Adrenal gland (tissue), 7 donors: ENCODE data around the genes OR7G2, OR7G1, ZNF266, RDH8 and KEAP1.

GRCh38 chr19:9107231-9107823 lies at the start of gene OR7G2:
Gene OR7G2 (minus strand): TSS chr19:9107475.
- PRO-cap, 3 experiments, result no peak in any of the 3 experiments
- RAMPAGE, long total RNA, 4 experiments, result no peak in any of the 4 experiments
- RRBS, result no CpG with 5 or more reads among the region's 9 CpGs

DNA sequence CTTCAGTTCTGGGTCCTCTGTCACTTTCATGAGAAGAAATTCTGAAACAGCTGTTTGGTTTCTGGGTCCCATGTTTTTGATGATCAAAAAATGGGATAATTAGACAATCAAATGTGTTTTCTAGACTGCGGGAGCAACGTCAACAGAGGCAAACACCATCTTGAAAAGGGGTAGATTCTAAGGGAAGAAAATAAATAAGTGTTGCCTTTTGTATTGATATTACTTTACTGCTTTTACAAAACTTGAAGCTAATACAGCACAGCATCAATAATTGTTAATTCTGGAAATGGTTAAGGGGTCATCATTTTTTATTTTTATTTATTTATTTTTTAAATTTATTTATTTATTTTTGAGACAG lies at the start of gene OR7G1:
Gene OR7G1, minus strand, starts transcription at position 72 of the 358 bp plus-strand sequence.
- PRO-cap, 3 experiments, result no peak in any of the 3 experiments
- RAMPAGE, long total RNA, 4 experiments, result no peak in any of the 4 experiments
- RRBS, result no CpG with 5 or more reads among the region's 2 CpGs

- PRO-cap, 3 experiments, result peak in 3 of 3 experiments; most common plus-strand start chr19:9435641 (in 1); most common minus-strand start chr19:9435508 (in 3)
- RAMPAGE, long total RNA, 4 experiments, result start-site peak on the minus strand in 2 of 4 experiments, at chr19:9435514-9435549 at its widest, 17 to 21 reads per replicate
- RRBS, result under 1% methylated on average over 16 of the region's 68 CpGs
Measured at GRCh38 chr19:9434805-9436169, at the start of gene ZNF266. Gene ZNF266 (minus strand): TSS chr19:9435573.

DNA sequence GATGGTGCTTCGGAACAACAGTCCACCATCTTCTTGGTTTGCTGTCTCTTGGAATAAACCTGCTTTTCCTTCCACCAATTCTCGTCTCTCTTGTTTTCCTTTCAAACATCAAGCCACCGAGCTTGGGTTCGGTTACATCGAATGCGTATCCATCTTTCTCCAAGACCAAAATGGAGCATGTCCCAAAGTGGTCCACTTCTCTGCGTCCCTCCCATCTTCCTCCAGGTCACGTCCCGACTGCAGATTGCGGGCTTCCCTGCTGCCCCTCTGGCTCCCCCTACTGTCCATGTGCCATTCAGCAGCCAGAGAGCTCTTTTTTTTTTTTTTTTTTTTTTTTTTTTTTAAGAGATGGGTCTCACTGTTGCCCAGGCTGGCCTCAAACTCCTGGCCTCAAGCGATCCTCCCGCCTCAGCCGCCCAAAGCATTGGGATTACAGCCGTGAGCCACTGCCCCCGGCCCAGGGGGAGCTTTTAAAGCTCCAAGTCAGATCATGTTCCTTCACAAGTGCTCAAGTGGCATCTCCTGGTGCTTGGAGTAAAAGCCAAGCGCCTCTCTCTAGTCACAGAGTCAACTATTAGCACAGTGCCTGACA lies 10.1 kb downstream of the COL5A3 start:
- PRO-cap, 3 experiments, result no peak in any of the 3 experiments
- RAMPAGE, long total RNA, 4 experiments, result no peak in any of the 4 experiments
- RRBS, result no CpG with 5 or more reads among the region's 16 CpGs

- PRO-cap, 3 experiments, result no peak in any of the 3 experiments
- RAMPAGE, long total RNA, 4 experiments, result no peak in any of the 4 experiments
- RRBS, result 44% methylated on average over 8 of the region's 11 CpGs
Measured at GRCh38 chr19:10013246-10013767, at the start of gene RDH8. Gene RDH8 (plus strand): TSS chr19:10013483.

DNA sequence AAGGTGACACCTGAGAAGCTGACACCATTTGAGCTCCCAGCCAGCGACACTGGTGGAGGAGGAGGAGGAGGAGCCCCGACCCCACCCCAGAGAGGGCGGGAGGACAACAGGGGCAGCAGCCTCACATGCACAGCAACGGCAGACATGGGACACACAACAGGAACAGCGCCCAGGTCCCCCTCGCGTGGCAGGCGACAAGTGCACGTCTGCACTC lies 3.6 kb downstream of the EIF3G start:
- PRO-cap, 3 experiments, result no peak in any of the 3 experiments
- RAMPAGE, long total RNA, 4 experiments, result no peak in any of the 4 experiments
- RRBS, result no CpG with 5 or more reads among the region's 9 CpGs

GRCh38 chr19:10287487-10287765 lies 671 bp downstream of the ICAM4 start:
- PRO-cap, 3 experiments, result no peak in any of the 3 experiments
- RAMPAGE, long total RNA, 4 experiments, result no peak in any of the 4 experiments
- RRBS, result 18% methylated on average over 8 of the region's 19 CpGs

DNA sequence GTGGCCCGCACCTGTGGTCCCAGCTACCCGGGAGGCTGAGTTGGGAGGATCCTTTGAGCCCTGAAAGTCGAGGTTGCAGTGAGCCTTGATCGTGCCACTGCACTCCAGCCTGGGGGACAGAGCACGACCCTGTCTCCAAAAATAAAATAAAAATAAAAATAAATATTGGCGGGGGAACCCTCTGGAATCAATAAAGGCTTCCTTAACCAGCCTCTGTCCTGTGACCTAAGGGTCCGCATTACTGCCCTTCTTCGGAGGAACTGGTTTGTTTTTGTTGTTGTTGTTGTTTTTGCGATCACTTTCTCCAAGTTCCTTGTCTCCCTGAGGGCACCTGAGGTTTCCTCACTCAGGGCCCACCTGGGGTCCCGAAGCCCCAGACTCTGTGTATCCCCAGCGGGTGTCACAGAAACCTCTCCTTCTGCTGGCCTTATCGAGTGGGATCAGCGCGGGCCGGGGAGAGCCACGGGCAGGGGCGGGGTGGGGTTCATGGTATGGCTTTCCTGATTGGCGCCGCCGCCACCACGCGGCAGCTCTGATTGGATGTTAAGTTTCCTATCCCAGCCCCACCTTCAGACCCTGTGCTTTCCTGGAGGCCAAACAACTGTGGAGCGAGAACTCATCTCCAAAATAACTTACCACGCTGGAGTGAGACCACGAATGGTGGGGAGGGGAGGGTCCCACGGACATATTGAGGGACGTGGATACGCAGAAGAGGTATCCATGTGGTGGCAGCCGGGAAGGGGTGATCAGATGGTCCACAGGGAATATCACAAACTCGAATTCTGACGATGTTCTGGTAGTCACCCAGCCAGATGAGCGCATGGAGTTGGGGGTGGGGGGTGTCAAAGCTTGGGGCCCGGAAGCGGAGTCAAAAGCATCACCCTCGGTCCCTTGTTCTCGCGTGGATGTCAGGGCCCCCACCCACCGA lies 1.2 kb upstream of the ICAM5 start:
- PRO-cap, 3 experiments, result no peak in any of the 3 experiments
- RAMPAGE, long total RNA, 4 experiments, result no peak in any of the 4 experiments
- RRBS, result no CpG with 5 or more reads among the region's 38 CpGs

GRCh38 chr19:10335710-10336179 lies 2.4 kb upstream of the RAVER1 start:
- PRO-cap, 3 experiments, result peak in 1 of 3 experiments; most common minus-strand start chr19:10335800 (in 1)
- RAMPAGE, long total RNA, 4 experiments, result no peak in any of the 4 experiments
- RRBS, result 61% methylated on average over 9 of the region's 19 CpGs

GRCh38 chr19:10402227-10403061 lies 898 bp downstream of the CDC37 start:
- PRO-cap, 3 experiments, result peak in 3 of 3 experiments; most common plus-strand start chr19:10402655 (in 3); most common minus-strand start chr19:10402538 (in 1)
- RAMPAGE, long total RNA, 4 experiments, result no peak in any of the 4 experiments
- RRBS, result 0% methylated on average over 2 of the region's 17 CpGs

DNA sequence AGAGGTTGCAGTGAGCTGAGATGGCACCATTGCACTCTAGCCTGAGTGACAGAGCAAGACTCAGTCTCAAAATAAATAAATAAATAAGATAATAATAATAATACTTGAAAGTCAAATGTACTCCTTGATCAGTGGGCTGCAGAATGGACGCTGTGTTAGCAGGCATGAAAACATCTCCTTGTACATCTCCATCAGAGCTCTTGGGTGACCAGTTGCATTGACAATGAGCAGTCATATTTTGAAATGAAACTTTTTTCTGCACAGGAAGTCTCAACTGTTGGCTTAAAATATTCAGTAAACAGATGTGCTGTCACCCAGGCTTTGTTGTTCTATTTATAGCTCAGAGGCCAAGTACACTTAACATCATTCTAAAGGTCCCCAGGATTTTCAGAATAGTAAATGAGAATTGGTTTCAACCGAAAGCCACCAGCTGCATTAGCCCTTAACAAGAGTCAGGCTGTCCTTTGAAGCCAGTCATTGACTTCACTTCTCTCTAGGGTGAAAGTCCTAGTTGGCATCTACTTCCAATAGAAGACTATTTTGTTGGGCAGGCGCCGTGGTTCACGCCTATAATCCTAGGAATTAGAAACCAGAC lies 8.1 kb upstream of the PDE4A start:
- PRO-cap, 3 experiments, result no peak in any of the 3 experiments
- RAMPAGE, long total RNA, 4 experiments, result no peak in any of the 4 experiments
- RRBS, result no CpG with 5 or more reads among the region's 5 CpGs

GRCh38 chr19:10503100-10504045 lies at the start of gene KEAP1:
Gene KEAP1 (minus strand): TSS chr19:10503356.
- PRO-cap, 3 experiments, result peak in 3 of 3 experiments; most common plus-strand start chr19:10503184 (in 1); most common minus-strand start chr19:10503328 (in 3)
- RAMPAGE, long total RNA, 4 experiments, result start-site peak on the minus strand in 3 of 4 experiments, at chr19:10503286-10503453 at its widest, 30 to 50 reads per replicate
- RRBS, result 0% methylated on average over 3 of the region's 69 CpGs

DNA sequence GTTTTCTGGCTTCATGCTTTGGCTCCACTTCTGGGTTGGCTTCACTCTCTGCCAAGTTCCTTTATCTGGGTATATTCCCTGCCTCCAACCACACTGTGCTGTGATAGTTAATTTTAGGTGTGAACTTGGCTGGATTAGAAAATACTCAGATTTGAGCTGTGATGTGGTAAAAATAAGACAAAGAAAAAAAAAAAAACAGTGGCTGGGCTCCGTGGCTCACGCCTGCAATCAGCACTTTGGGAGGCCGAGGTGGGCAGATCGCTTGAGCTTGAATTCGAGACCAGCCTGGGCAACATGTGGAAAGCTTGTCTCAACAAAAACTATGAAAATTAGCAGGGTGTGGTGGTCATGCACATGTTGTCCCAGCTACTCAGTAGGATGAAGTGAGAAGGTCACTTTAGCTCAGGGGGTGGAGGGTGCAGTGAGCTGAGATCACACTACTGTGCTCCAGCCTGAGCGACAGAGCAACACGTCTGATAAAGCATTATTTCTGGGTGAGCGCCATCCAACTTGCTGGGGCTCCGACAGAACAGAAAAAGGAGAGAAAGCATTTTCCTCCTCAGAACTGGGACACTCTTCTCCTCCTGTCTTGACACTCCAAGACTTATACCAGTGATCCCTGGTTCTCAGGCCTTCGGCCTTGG lies 7.4 kb upstream of the ILF3 start:
- PRO-cap, 3 experiments, result no peak in any of the 3 experiments
- RAMPAGE, long total RNA, 4 experiments, result no peak in any of the 4 experiments
- RRBS, result no CpG with 5 or more reads among the region's 10 CpGs

DNA sequence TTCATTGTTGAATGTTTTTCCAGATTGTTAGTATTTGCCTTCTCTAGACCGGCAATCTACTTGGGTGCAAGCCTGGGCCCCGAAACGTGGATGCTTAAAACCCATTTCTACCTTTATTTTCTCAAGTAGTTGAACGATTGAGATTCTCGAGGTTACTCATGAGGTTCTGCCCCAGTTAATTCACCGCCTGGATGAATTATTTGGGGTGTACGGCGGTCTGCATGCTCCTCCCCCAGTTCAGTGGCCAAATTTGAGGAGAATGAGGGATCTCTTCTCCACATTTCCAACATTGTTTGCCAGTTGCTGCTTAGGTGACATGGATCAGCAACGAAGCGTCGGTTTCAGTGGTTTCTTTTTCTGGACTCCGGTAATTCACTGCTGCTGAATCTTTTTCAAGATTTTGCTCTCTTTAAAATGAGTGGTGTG lies 1.1 kb downstream of the ILF3 start:
- PRO-cap, 3 experiments, result no peak in any of the 3 experiments
- RAMPAGE, long total RNA, 4 experiments, result no peak in any of the 4 experiments
- RRBS, result no CpG with 5 or more reads among the region's 12 CpGs

- PRO-cap, 3 experiments, result no peak in any of the 3 experiments
- RAMPAGE, long total RNA, 4 experiments, result no peak in any of the 4 experiments
- RRBS, result no CpG with 5 or more reads among the region's 39 CpGs
Measured at GRCh38 chr19:10679415-10680682, 21.4 kb upstream of the QTRT1 start.

DNA sequence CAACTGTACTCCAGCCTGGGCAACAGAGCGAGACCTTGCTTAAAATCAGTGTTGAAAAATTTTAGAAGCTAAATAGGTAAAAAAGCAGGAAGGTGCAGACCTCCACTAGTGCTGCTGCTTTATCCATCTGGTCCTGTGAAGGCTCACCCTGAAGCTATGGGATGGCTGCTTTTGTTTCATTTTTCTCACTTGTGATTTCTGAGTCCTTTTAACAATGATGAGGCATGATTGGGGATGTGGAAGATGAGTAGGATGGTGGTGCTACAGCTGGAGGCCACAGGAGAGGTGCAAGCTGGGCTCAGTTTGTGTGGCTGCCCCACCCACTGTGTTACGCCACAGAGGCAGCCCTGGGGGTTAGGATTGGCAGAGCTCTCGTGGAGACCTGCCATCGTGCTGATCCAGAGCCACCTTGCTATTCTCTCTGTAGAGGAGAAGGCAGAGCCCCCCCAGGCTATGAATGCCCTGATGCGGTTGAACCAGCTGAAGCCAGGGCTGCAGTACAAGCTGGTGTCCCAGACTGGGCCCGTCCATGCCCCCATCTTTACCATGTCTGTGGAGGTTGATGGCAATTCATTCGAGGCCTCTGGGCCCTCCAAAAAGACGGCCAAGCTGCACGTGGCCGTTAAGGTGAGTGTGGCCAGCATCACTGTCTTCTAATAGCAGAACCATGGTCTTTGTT lies 19.5 kb upstream of the QTRT1 start:
- PRO-cap, 3 experiments, result no peak in any of the 3 experiments
- RAMPAGE, long total RNA, 4 experiments, result no peak in any of the 4 experiments
- RRBS, result no CpG with 5 or more reads among the region's 10 CpGs

DNA sequence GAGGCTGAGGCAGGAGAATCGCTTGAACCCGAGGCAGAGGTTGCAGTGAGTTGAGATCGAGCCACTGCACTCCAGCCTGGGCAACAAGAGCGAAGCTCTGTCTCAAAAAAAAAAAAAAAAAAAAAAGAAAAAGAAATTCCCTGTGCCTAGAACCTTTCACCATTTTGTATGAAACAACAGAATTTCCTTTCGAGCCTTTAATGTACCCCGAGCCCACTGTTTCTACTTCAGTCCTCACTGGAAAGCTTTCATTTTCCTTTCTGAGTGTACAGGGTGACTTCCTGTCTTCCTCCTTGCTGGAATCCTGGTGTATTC lies 39.9 kb downstream of the DNM2 start:
- PRO-cap, 3 experiments, result no peak in any of the 3 experiments
- RAMPAGE, long total RNA, 4 experiments, result no peak in any of the 4 experiments
- RRBS, result no CpG with 5 or more reads among the region's 6 CpGs

- PRO-cap, 3 experiments, result no peak in any of the 3 experiments
- RAMPAGE, long total RNA, 4 experiments, result no peak in any of the 4 experiments
- RRBS, result no CpG with 5 or more reads among the region's 10 CpGs
Measured at GRCh38 chr19:10776934-10777267, 59.0 kb downstream of the DNM2 start.

DNA sequence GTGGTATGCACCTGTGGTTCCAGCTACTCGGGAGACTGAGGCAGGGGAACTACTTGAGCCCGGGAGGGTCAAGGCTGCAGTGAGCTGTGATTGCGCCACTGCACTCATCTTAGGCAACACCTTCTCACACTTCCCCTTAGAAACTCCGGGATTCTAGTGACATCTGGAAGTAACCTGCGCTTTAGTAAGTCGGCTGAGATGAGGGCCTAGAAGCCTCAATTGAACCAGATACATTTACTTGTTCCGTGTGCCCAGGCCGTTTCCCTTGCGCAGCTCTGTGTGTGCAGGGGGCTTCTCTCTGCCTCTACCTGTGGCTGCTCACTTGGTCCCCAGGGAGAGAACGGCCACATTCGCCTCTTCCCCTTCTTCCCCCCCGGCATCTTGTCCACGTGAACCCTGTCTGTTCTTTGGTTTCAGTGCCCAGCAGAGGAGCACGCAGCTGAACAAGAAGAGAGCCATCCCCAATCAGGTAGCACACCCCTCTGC lies 30.5 kb downstream of the TMED1 start:
- PRO-cap, 3 experiments, result no peak in any of the 3 experiments
- RAMPAGE, long total RNA, 4 experiments, result no peak in any of the 4 experiments
- RRBS, result 89% methylated on average over 1 of the region's 14 CpGs

DNA sequence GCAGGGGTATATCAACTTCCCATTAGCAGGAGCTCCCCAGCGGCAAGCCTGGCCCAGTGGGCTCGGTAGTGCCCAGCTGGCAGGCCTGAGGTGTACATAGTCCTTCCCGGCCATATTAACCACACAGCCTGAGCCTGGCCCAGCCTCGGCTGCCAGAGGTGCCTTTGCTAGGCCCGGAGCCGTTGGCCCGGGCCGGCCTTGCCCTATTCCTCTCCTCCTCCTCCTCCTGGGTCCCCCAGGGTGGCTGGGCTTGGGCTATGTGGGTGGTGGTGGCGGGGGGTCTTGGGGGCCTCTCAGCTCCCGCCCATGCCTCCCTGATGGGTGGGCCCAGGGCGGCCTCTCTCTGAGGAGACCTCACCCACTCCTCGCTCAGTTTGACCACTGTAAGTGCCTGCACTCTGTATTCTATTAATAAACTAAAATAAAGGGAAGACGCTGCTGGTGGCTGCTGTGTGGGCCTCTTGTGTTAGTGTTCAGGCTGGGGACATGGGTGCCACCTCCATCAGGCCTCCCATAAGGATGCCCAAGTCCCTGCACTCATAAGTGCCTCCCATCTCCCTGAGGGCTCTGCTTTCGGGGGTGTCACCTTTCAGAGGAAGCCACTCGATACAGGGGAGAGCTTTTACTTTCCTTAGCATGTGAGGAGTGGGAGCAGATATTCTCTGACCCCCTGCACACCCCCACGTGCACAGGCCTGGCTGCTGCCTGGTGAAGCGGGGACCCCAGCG lies 4.4 kb downstream of the TMED1 start:
- PRO-cap, 3 experiments, result no peak in any of the 3 experiments
- RAMPAGE, long total RNA, 4 experiments, result no peak in any of the 4 experiments
- RRBS, result 58% methylated on average over 3 of the region's 18 CpGs